M059J (cell line): ENCODE measurements around the genes SNX7, PLPPR5 and FRRS1.

DNA sequence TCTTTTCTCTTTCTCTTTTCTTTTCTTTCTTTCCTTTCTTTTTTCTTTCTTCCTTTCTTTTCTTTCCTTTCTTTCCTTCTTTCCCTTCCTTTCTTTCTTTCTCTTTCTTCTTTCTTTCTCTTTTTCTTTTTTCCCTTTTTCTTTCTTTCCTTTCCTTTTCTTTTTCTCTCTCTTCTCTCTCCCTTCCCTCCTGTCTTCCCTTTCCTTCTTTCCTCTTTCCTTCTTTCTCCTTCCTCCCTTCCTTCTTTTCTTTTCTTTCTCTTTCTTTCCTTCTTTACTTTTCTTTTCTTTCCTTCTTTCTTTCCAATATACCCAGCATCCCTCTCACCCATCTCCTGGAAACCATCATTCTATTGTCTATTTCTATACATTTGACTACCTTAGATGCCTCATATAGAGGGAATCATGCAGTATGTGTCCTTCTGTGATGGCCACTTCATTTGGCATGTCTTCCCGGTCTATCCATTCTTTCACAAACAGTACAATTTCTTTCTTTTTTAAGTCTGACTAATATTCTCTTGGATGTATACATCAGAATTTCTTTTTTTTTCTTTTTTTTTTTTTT lies 391.1 kb downstream of the DPYD start:
- RAMPAGE, long total RNA = no peak

- RAMPAGE, long total RNA = no peak
Measured at GRCh38 chr1:98086578-98087151, 165.8 kb upstream of the DPYD start.

- RAMPAGE, long total RNA = no peak
Measured at GRCh38 chr1:98661526-98662600, at the start of gene SNX7. SNX7 (plus strand) TSS chr1:98661721.

- RAMPAGE, long total RNA = no peak
Measured at GRCh38 chr1:98698321-98698936, 36.9 kb downstream of the SNX7 start.

- RAMPAGE, long total RNA = no peak
Measured at GRCh38 chr1:99004317-99005261, at the start of gene PLPPR5. PLPPR5 (minus strand) TSS chr1:99004861.

- RAMPAGE, long total RNA = no peak
Measured at GRCh38 chr1:99005262-99005807, 674 bp upstream of the PLPPR5 start.

- RAMPAGE, long total RNA = no peak
Measured at GRCh38 chr1:99534479-99534866, 111.4 kb upstream of the PALMD start.

GRCh38 chr1:99566566-99567210 lies 79.2 kb upstream of the PALMD start:
- RAMPAGE, long total RNA = no peak

DNA sequence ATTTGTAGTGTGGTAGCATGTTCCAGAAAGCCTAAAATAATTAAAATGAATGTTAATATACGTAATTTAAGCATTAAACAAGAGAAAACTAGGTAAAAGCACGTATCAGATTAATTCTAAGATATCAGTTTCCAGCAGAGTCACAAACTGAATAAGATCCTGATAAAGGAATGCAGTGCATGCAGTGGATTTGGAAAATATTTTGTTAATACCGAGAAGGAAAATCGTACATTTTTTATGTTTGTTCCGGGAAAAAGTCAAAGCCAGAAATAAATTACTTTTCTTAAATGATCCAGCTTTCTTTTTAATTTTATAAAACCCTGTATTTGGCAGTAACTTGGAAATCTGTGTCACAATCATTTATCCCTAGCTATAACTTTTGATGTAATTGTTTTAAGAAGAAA lies 904 bp downstream of the PALMD start:
- RAMPAGE, long total RNA = no peak

GRCh38 chr1:99672345-99673259 lies 26.7 kb downstream of the PALMD start:
- RAMPAGE, long total RNA = no peak

DNA sequence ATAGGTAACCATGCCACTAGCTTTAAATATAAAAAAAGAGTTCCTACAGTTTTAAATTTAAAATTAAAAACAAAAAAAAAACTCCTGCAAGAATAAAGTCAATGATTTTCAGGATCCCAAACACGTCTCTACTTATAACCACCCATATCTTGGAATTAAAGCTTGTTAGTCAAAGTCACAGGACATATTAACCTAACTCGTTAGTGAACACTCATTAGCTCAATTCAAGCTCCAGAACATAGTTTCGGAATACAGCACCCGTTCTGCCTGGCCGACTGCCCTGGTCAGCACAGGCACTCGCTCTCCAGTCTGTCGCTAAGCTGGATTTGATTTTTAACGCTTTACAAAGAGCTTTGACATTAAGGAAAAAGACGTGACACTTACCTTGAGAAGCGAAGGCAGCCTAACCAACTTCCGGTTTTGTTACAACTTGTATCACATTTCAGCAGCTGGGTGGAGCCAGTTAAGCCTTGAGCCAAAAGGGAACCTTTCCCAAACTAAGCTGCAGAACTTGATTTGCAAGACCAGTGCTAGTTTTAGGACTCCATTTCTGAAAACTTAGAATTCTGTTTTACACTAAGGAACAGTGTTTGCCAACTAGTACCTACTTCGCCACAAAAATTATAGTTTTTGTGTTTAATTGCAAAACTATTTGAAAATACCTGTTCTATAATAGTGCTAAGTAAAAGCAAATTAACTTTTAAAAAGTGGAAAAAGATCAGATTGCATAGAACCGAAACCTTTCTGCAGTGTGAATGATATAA lies at the start of gene FRRS1:
FRRS1 (minus strand) TSS at position 413 of the 764 bp plus-strand sequence.
- RAMPAGE, long total RNA = no peak

GRCh38 chr1:99852025-99852396 lies 1.9 kb downstream of the AGL start:
- RAMPAGE, long total RNA = no peak

- RAMPAGE, long total RNA = no peak
Measured at GRCh38 chr1:100009155-100010137, 28.4 kb upstream of the MFSD14A start.

GRCh38 chr1:100405897-100406156 lies 53.5 kb downstream of the CDC14A start:
- RAMPAGE, long total RNA = no peak

DNA sequence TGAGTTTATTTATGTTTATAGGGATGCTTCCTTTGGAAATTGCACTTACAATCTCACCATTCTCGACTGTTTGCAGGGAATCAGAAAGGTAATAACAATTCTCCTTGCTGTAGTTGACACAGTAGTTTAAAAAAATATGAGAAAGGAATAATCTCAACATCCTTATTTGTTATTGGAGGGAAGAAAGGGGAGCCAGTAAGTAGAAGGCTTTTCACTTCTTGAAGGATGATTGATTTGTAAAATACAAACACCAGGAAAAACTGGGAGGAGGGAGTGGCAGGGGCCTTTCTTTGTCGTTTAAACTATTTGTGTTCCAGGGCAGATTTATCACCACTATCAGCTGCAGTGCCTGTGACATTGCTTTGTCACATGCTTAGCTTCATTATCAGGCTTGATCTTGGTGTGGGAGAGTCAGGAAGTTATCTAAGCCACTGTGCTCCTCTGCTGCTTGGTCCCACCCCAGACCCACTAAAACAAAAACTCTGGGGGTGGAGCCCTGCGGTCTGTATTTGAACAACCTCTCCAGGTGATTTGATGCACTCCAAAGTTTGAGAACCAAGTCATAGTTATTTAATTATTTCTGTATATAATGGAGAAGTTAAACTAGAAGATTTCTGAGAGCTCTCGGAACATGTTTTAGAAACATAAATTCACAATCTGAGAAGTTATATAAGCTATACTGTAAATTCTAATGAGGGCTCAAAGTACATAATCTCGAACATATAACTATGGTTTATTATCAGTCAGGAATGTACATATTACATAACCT lies 87.8 kb downstream of the CDC14A start:
- RAMPAGE, long total RNA = no peak

- RAMPAGE, long total RNA = no peak
Measured at GRCh38 chr1:100443984-100444601, 91.8 kb downstream of the CDC14A start.

DNA sequence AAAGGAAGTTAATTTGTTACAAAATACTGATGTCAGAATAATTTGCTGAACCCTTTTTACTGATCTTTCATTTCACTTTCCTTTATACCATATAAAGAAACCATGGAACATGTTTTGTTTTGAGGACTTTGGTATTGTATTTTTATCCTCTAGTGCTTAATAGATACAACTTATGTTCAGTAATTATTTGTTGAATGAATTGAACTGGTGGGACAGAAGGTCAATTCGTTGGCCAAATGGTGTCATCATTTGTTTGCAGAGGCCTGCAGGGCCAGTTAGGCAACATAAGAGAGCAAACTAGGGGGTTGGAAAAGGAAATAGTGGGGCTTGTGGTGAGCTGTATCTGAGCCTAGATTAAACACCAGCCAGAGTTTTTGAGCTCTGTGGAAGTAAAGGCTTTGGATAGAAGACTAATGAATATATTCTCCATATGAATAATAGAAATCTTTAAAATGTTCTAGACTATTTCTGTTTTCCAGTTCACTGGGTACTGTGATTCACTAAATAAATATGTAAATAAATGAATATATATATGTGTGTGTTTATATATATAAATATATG lies 22.1 kb upstream of the GPR88 start:
- RAMPAGE, long total RNA = no peak

- RAMPAGE, long total RNA = no peak
Measured at GRCh38 chr1:100682307-100682662, 37.3 kb upstream of the VCAM1 start.

DNA sequence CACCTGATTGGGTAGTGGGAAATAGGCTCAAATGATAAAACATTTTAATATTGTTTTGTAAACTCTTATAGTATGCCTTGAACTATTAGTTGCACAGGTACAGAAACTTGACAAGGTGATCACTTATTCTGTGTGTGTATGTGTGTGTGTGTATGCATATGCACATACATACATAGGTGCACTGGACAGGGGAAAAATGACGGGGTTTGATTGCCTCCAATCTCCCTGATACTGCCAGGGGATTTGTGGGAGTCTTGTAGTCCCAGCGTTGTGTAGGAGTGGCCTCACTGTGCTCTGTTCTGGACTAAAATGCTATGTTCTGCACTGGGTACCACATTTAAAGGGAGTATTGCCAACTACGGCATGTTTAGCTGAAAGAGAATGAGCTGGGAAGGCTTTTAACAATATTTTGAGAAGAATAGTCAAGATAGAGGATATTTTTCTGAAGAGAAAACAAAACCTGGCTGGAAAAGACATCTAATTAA lies 4.1 kb downstream of the VCAM1 start:
- RAMPAGE, long total RNA = no peak

GRCh38 chr1:100949164-100950072 lies 53.5 kb downstream of the SLC30A7 start:
- RAMPAGE, long total RNA = no peak